ENCODE measurements around the genes DNALI1 and NDUFS5.

- PRO-cap: no peak
- RAMPAGE, long total RNA, 2 experiments: no peak in any of the 2 experiments
Measured at GRCh38 chr1:37487219-37487573, 12.8 kb downstream of the ZC3H12A start.

DNA sequence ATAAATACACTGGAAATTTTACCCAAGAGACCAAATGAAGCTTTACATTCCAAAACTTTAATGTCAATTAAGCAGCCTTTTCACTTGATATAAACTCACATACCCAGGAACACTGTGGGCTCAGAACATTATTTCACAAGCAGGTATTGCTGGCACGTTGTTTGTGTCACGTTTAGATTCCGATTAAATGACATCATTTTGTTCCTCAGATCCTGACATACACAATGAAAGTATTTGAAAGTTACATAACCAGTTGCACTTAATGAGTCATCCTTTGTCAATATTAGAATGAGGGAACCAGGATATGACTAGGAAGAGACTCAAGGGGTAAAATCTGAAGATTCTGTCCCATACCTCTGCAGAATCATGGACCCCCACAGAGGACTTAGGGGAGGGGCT lies 19.7 kb downstream of the SNIP1 start:
- PRO-cap: no peak
- RAMPAGE, long total RNA, 2 experiments: no peak in any of the 2 experiments

DNA sequence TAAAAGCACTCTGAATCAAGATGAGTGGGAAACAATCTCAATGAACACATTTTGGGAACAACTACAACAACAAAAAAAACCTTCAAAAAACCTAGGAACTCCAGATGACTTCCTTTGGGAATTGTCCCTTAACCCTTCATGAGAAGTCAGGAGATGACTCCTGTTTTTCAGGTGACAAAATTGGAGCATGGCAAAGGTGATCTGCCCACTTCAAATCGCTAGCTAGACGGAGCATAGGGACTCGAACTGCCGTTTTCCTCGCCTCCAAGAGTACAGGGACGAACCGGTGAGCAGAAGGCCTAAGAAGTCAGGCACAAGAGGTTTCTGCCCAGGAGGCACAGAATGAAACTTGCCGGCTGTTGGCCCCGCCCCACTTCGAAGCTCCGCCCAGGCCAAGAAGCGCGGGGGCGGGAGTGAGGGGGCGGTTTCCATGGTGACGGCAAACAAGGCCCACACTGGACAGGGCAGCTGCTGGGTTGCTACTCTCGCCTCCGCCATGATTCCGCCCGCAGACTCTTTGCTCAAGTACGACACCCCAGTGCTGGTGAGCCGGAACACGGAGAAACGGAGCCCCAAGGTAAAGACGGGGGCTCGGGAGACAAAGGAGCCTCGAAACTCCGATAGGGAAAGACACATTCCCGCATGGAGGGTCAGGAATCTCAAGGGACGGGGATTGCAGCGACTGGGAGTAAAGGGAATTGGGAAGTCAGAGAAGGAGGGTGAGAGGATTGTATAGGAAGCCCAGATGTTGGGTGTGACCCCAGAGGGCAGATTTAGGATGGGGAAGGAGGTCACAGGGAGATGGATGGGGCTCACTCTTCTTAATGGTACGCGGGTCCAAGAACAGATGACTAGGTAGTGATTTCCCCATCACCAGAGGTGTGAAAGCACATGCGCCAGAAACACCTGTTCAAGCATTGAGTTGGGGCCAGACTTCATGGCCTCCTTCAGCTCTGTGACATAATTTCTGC lies at the start of gene DNALI1:
Gene DNALI1, plus strand, starts transcription at position 442 of the 971 bp plus-strand sequence.
- PRO-cap: unidirectional peak, plus-strand start at position 453 of the sequence; unidirectional peak, plus-strand start at position 482 of the sequence
- RAMPAGE, long total RNA, 2 experiments: start-site peak on the plus strand in 2 of 2 experiments, centred at positions 478 to 489 of the sequence, 121 to 315 reads per replicate

DNA sequence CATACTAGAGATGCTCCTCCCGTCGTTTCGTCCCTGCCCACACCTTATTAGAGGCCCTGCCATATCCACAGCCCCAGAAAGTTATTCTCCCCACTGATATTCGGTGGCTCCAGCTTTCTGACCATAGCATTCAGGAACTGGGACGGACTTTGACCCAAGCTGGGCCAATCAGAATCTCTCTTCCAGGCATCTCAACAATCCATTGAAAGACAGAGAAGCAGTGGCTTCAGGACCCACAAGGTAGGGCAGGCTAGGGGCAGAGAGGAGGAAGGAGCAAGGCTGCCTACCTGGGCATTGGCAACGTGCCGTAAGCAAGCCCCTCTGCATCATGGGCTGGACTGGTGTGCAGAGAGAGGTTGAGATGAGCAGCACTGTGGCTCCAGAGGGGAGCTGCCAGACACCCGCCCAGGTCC lies 32.5 kb downstream of the EPHA10 start:
- PRO-cap: no peak
- RAMPAGE, long total RNA, 2 experiments: no peak in any of the 2 experiments

DNA sequence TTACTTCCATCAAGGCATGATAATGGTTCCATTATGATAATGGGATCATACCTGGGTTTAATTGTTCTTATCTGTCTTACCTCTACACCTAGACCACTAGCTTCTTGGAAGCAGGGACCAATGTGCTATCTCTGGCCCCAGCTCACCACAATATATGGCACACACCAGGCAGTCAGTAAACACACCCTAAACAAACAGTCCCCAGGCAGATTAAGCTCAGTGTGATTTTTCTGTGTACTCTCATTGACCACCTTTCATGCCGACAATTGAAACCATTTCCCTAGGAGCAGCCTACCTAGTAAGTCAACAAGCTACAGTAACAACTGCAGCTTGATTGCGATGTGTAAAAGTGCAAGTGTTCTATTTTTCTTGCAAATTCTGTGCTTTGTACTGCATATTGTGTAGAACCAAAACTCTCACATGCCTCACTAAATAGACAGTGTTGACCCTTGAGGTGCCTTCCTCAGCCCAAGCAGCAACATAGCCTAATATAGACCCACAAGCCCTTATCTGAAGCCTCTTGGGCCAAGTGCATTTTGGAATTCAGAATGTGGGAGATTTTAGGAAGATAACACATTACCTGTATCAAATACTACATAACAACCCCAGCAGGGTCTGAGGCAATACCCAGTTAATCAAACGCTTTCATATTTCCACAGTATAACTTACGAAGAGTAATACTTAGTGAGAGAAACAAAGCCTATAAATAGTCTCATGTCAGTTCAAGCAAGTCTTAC lies 32.0 kb downstream of the INPP5B start:
- PRO-cap: no peak
- RAMPAGE, long total RNA, 2 experiments: no peak in any of the 2 experiments

DNA sequence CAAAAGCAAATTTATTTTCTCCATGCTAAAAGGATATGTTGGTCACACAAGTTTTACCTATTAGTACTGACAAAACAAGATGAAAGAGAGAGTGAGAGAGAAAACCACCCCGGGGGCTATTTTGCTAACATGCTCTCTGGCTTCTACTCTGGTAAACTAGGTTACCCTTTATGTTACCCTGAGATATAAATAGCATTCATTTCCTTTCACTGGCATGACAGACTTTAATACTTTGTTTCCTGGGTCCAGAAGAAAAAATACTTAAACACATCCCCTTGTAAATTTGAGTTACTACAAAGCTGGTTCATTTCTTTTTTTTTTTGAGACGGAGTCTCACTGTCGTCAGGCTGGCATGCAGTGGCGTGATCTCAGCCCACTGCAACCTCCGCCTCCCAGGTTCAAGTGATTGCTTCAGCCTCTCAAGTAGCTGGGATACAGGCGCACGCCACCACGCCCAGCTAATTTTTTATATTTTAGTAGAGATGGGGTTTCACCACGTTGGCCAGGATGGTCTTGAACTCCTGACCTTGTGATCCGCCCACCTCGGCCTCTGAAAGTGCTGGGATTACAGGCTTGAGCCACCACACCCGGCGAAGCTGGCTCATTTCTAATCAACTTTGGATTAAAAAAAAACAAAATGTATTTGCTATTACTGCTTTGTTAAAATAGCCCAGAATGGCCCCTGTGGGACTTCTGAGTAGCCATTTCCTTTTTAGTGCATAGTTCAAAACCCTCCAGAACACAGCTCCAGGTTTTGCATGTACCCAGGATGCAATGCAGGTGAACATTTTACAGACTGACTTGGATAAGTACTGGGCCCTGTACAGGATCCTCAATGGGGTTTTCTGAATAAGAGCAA lies 20.6 kb downstream of the INPP5B start:
- PRO-cap: no peak
- RAMPAGE, long total RNA, 2 experiments: no peak in any of the 2 experiments

DNA sequence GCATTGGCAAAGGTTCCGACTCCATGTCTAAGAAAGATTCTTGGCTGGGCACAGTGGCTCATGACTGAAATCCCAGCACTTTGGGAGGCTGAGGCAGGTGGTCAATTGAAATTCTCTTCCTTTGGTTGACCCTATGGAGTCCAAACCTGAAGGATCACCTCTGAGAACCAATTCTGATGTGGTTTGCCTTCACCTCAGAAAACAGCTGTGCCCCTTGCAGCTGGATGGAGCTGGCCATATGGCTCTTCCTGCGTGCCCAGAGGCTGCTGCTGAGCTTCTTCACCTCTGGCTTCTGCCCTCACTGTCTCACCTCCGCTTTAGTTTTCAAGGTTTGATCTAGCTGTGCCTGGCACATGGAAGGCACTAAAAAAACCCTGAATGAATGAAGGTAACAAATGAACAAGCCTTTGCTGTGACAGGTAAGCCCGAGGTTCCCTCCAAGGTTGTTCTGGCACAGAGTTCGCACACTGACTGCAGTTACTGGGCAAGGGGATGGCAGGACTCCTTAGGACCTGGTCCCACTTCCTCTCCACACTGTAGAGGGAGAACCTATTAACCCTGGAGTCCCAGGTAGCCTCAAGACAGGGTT lies 8.5 kb upstream of the INPP5B start:
- PRO-cap: no peak
- RAMPAGE, long total RNA, 2 experiments: no peak in any of the 2 experiments

DNA sequence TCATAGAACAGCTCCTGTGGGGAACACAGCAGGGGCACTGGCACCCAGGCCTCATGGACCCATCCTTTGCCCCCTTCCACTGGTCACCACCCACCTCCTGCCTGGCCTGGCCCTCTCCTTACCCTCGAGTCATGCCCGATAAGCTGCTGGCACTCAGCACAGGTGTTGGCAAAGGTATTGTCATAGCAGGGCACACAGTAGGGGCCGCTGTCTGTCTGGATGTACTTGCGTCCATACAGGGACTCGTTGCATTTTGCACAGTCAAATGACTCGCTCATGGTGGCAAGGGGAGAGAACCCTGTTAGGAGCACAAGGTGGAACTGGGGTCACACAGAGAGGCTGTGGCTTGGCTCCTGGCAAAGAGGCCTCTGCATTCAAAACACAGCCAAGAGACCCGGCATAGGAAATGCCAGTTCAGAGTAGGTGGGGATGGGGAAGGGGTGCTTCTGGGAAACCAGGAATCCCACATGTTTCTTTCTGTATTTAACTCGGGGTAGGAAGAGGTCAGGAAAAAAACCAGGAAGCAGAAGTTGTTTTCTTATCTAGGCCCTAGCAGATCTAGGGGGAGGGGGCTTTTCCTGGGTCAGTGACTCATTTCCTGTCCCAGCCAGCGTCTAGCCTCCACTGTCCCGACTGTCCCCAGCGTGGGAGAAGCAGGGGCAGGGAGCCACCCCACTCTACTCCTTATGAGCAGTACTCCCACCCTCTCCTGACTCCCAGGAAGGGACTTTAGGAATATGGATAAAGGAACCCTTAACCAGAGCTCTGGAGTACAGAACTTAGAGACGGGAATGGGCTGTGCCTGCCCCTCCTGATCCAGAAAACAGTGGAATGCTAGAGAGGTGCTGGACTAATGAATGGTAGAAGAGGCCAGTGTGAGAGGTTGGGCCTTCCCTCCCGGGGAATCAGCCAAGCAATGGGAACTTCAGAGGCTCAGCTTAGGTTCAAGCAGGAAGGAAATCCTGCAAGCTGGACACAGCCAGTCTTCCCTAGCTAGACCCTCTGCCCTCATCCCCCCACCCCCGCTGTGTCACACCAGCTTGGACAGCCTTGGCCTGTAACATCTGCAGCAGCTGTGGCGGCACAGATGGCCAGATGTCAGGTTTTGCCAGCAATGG lies 5.8 kb downstream of the FHL3 start:
- PRO-cap: unidirectional peak, plus-strand start at position 642 of the sequence
- RAMPAGE, long total RNA, 2 experiments: no peak in any of the 2 experiments

DNA sequence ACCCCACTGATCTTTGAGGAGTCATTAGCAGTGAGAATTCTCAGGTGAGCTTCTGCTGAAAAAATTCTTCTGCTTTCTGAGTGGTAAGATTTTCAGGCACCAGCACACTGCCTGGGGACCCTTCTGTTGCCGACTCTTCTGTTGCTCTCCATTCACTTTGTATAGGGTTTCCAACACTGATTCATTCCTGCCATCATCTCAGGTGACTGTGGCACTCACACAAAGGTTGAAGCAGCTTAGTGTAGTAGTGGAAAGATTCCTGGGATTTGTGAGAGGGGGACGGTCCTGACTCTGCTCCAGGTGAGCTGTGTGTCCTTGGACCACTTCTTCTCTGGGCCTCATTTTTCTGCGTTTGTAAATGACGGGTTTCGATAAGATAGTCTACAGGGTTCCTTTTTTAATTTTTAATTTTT lies 9.4 kb downstream of the UTP11 start:
- PRO-cap: no peak
- RAMPAGE, long total RNA, 2 experiments: no peak in any of the 2 experiments

DNA sequence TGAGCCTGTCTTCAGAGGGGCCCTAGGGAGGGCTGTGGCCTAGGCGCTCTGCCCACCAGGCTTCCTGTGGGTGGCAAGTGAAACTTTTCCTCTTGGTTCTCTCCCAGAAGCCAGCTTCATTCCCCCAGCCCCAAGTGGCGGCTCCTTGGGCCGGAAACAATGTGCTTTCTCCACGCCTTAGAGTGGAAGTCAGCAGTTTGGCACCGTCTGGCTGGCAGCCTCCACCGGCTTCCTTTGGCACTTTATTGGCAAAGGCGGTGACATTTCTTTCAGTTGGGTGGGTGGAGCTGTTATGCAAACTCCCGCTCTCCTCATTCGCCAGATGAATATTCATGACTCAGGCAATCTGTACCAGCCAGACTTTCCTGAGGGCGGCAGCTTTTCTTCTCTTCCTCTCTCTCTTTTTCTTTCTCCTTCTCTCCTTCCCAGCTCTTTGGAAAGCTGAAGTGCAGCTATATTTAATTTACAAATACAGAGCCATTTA lies 67.7 kb upstream of the POU3F1 start:
- PRO-cap: no peak
- RAMPAGE, long total RNA, 2 experiments: no peak in any of the 2 experiments

DNA sequence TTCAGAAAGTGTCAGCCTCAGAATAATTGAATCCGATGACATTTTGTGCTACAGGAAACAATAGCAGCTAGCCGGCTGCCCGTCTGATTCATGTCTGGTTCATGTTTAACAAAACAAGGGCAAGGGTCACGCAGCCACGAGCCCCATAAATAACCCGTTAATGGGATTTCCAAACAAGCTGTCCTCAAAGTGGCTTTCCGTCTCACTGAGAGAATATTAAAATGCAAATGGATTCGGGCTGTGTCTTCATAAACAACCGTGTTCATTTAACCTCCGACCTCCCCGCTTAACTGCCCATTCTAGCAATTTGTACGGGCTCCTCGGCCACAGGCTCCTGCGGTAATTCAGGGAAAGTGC lies 200.3 kb upstream of the POU3F1 start:
- PRO-cap: no peak
- RAMPAGE, long total RNA, 2 experiments: no peak in any of the 2 experiments

DNA sequence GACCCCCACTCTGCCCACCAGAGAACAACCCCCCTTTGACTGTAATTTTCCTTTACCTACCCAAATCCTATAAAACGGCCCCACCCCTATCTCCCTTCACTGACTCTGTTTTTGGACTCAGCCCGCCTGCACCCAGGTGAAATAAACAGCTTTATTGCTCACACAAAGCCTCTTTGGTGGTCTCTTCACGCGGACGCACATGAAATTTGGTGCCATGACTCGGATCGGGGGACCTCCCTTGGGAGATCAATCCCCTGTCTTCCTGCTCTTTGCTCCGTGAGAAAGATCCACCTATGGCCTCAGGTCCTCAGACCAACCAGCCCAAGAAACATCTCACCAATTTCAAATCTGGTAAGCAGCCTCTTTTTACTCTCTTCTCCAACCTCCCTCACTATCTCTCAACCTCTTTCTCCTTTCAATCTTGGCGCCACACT lies 378.7 kb upstream of the POU3F1 start:
- PRO-cap: no peak
- RAMPAGE, long total RNA, 2 experiments: no peak in any of the 2 experiments

DNA sequence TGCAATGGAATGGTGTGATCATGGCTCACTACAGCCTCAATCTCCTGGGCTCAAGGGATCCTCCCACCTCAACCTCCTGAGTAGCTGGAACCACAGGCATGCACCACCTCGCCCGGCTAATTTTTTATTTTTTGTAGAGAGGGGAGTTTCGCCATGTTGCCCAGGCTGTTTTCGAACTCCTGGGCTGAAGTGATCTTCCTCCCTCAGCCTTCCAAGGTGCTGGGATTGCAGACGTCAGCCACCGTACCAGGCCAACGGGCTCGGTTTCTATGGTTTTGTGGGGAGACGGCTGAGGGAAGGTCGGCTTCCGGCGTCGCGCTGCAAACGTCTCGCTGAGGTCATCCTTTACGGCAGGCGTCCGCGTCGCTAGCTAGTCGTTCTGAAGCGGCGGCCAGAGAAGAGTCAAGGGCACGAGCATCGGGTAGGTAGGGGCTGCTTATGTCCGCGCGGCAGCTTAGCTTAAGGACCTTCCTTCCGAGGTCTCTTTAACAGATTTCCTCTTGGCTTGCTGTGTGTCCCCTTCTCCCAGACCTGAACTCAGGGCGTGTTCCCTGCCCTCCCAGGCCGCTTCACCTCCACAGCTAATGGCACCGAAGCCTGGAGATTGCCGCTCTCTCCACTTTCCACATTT lies at the start of gene NDUFS5:
Gene NDUFS5, plus strand, starts transcription at position 373 of the 631 bp plus-strand sequence.
- PRO-cap: bidirectional peak, plus-strand start at position 373 of the sequence, minus-strand start at position 269 of the sequence
- RAMPAGE, long total RNA, 2 experiments: start-site peak on the plus strand in 2 of 2 experiments, centred at positions 370 to 375 of the sequence, 1,901 to 4,803 reads per replicate

DNA sequence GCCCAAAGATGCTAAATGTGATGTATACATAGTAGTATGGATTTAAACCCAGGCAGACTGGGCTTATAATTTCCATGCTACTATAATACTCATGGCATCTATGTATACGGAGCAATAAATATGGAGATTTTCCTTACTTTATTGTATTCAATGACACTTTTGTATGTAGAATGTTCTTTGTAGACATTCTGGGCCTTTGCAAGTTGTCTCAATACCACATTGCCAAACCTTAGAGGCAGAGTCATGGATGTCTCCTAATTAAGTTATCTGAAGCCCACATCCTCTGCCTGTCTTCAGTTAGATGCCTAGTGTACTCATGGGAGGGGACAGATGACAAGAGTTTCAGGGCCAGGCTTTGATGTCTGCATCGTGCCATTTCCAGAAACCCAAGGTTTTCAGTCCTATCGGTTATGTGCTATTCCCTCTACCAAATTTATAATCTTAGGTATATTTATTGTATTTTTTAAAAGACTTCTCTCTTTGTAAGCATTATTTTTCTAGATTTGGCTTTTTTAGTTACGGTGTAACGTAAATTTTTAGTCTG lies 8.3 kb upstream of the MACF1 start:
- PRO-cap: no peak
- RAMPAGE, long total RNA, 2 experiments: no peak in any of the 2 experiments

DNA sequence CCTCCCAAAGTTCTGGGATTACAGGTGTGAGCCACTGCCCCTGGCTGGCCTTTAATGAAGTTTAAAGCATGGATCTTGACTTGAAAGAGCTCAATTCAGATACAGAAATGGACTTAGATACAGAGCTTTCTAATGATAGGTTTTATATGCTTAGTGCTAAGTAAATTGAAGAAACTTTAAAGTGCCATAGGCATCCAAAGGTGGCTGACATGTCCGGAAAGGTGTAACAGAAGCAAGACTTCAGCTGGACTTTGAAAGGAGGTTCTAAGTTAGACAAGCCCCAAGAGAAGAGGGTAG lies 16.2 kb downstream of the MACF1 start:
- PRO-cap: no peak
- RAMPAGE, long total RNA, 2 experiments: no peak in any of the 2 experiments

GRCh38 chr1:39230290-39231447 lies 26.2 kb downstream of the MACF1 start:
- PRO-cap: no peak
- RAMPAGE, long total RNA, 2 experiments: no peak in any of the 2 experiments

- PRO-cap: no peak
- RAMPAGE, long total RNA, 2 experiments: no peak in any of the 2 experiments
Measured at GRCh38 chr1:39317039-39317510, 112.6 kb downstream of the MACF1 start.

- PRO-cap: no peak
- RAMPAGE, long total RNA, 2 experiments: no peak in any of the 2 experiments
Measured at GRCh38 chr1:39357338-39358009, 134.0 kb upstream of the BMP8A start.

DNA sequence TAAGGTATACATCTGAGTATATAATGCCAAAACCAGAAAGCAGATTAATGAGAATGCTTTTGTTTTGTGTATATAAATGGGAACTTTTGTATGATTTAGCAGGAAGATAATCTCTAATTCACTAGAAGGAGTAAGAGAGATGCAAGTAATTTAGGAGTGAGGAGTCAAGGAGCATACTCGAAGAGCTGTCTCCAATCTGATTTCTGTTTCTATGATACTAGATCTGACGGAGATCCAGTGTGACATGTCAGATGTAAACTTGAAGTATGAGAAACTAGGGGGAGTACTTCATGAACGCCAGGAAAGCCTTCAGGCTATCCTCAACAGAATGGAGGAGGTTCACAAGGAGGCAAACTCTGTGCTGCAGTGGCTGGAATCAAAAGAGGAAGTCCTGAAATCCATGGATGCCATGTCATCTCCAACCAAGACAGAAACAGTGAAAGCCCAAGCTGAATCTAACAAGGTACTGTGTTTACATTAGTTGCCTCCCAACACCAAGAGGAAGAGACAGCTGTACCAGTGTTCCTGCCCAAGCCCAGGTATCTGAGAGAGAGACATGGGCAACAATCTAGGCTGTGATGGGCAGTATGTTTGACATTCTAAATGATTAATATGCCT lies 112.3 kb upstream of the BMP8A start:
- PRO-cap: no peak
- RAMPAGE, long total RNA, 2 experiments: no peak in any of the 2 experiments

DNA sequence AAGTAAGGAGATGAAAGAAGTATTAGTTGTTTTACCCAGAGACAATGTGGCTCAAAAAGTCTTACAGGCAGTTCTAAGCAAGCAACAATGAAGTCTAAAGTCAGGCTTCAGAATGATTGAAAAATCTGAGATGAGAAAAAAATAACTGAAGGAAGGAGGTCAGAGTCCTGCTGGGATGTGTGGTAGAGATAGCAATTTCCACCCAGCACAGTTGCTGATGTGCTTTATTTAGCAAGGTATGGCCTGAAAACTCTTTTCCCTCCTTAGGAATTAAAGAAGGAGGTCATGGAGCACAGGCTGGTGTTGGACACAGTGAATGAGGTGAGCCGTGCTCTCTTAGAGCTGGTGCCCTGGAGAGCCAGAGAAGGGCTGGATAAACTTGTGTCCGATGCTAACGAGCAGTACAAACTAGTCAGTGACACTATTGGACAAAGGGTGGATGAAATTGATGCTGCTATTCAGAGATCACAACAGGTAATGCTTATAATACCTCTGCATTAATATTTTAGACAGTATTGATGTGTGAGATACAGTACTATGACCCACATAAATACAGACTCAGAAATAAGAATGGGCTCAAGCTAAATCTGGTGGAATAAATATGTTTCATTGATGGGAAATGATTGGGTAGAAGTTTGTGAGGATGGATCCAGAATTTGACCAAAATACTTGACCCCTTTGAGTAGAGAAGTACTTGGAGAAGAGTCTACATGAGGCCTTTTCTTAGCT lies 60.8 kb upstream of the BMP8A start:
- PRO-cap: no peak
- RAMPAGE, long total RNA, 2 experiments: no peak in any of the 2 experiments

Data from breast epithelium (tissue), 2 donors.